MCF 10A (cell line): ENCODE measurements around the genes SMIM6 and H3-3B.

GRCh38 chr17:75518203-75518582, 1.9 kb downstream of the TSEN54 start:
- PRO-cap: no peak
- RRBS: no CpG with 5 or more reads among the region's 2 CpGs

GRCh38 chr17:75531253-75532054, 6.0 kb downstream of the LLGL2 start:
- PRO-cap: no peak
- RRBS: no CpG with 5 or more reads among the region's 19 CpGs

DNA sequence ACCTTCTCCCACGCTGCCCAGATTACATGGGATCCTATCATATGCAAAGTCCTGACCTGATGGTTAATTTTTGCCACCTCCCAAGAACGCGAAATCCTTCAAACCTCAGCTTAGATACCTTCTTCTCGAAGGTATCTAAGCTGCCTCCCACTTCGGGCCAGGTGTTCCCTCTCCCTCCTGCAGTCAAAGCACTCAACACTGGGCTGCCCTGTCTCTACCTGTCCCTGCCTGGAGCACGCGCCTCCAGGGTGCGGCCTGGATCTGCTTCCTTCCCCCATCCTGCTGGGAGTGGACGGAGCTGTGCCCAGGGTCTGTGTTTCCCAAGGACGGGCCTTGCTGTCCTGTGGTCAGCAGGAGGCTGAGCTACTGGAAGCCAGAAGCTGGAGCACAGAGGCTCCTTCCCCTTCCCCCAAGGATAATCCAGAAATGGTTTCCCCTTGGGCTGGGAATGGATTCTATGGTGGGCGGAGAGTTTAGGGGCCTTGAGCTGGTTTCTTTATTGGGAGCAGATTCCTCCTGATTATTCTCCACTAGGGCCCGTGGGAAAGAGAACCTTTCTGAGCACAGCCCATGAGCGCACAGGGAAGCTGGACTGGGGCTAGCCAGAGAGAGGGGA, 16.7 kb downstream of the LLGL2 start:
- PRO-cap: no peak
- RRBS: no CpG with 5 or more reads among the region's 13 CpGs

- PRO-cap: no peak
- RRBS: no CpG with 5 or more reads among the region's 32 CpGs
These were observed 30.2 kb downstream of the LLGL2 start for GRCh38 chr17:75555406-75556332.

DNA sequence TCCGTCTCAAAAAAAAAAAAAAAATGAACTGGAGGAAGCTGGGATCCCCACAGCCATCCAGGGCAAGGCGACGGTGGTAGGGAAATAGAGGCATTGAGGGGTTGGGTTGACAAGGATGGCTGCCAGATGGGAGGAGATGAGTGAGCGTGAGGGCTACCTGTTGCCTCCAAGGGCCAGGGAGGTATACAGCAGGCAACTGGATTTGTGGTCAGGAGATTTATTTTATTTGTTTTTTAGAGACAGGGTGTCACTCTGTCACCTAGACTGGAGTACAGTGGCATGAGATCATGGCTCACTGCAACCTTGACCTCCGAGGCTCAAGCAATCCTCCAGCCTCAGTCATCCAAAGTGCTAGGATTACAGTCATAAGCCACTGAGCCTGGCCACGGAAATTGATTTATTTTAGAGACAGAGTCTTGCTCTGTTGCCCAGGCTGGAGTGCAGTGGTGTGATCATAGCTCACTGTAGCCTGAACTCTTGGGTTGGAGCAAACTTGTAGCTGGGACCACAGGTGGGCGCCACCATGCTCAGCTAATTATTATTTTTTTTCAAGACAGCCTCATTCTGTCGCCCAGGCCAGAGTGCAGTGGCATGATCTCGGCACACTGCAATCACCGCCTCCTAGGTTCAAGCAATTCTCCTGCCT, 9.8 kb upstream of the MYO15B start:
- PRO-cap: no peak
- RRBS: no CpG with 5 or more reads among the region's 10 CpGs

DNA sequence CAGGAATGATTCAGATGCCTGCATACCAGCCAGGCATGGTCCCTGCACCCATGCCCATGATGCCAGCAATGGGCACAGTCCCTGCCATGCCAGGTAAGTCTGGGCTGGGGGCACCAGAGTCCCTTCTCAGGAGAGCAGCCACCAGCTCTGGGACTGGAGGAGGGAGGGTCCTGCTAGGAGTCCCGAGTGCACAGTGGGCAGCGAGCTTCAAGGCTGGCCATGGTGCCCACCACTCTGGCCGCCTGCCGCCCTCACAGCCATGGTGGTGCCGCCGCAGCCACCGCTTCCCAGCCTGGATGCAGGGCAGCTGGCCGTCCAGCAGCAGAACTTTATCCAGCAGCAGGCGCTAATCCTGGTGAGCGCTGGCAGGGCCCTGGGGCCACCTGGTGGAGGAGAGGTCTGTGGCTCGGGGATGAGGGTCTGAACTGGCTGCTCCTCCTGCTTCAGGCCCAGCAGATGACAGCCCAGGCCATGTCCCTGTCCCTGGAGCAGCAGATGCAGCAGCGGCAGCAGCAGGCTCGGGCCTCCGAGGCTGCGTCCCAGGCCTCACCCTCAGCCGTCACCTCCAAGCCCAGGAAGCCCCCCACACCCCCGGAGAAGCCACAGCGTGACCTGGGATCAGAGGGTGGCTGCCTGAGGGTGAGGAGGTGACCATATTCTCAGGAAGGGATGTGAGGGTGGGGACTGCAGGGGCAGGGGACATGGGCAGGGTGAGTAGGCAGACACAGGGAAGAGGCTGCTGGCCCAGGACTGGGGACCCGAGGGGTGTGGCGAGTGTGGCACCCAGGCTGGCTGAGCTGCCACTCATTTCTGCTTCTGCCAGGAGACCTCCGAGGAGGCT, 17.8 kb upstream of the SMIM5 start:
- PRO-cap: no peak
- RRBS: no CpG with 5 or more reads among the region's 21 CpGs

DNA sequence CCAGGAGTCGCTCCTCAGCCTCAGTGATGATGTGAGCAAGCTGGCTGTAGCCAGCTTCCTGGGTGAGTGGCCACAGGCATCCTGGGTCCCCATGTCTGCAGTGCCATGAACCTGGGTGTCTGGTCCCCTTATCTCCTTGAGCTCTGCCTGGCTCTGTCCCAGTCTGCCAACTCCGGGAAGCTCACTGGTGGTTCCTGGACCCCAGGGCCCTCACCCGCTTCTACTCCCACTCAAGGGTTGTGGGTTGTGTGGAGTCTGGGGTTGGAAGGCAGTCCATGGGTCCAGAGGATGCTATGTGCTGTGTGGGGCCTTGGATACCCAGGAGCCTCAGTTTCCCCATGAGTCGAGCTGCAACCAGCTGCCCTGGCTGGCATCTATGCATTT, 11.7 kb upstream of the SMIM5 start:
- PRO-cap: no peak
- RRBS: no CpG with 5 or more reads among the region's 4 CpGs

DNA sequence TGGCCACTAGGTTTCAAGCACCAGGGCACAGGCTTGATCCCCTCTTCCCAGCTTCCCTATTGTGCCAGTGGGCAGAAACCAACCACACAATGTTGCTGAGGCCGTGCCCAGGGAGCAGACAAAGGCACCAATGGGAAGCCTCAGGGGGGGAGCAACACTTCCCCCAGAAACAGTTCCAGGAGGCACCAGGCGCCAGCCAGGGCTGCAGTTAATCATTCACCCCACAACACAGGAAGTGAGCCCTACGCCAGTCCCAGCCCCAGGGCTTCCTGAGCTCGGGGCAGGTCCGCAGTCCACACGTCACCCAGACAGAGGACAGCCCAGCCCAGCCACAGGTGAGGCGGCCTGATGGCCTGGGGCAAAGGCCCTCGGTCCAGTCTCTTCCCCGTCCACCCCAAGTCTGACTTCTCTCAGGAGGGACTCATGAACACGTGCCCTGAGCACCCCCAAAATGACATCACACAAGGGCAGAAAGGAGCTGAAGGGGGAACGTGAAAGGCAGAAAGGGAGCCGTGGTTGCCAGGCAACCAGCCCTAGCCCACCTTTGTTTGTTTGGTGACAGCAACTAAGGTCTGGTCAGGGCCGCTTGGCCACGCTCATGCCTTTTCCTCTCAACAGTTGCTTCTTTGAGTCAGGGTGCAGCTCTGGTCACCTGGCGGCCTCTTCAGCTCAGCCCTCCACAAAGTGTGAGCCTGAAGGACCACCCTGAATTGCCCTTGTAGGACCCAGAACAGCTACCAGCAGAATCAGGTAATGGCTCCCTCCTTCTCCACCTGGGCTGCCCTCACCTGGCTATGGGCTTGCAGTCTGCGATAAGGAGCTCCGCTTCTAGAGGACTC, at the start of gene SMIM6:
SMIM6 (plus strand) TSS at position 215 of the 839 bp plus-strand sequence.
- PRO-cap: no peak
- RRBS: no CpG with 5 or more reads among the region's 17 CpGs

GRCh38 chr17:75682303-75682656, 15.1 kb downstream of the SAP30BP start:
- PRO-cap: no peak
- RRBS: no CpG with 5 or more reads among the region's 6 CpGs

GRCh38 chr17:75722023-75722636, 871 bp downstream of the ITGB4 start:
- PRO-cap: no peak
- RRBS: no CpG with 5 or more reads among the region's 8 CpGs

DNA sequence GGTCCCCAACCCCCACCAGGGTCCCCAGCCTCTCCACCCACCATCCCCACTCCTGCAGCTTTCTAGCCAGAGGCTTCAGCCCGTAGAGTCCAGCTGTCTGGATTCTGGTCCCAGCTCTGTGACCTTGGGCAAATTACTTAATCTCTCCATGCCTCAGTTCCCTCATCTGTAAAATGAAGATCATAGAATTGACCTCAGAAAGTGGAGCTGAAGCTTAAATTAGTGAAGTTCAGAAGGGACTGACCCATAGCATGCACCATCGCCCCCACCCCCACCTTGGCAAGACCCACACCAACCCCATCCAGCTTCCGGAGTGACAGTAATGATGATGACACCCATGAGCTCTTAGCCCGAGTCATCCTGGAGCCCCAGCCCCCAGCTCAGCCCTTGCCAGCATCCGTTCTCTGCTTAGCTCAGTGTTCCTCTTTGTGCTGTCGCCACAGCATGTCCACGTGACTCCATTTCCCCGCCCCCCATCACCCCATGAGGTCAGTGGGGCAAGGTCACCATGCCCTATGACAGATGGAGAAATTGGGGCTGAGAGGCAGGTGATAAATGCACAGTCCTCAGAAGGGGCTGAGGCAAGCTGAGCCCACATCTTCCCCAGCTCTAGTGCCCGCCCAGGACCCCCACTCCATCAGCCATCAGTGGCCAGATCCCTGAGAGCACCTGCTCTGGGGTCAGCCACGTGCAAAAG, 16.8 kb downstream of the ITGB4 start:
- PRO-cap: no peak
- RRBS: no CpG with 5 or more reads among the region's 10 CpGs

DNA sequence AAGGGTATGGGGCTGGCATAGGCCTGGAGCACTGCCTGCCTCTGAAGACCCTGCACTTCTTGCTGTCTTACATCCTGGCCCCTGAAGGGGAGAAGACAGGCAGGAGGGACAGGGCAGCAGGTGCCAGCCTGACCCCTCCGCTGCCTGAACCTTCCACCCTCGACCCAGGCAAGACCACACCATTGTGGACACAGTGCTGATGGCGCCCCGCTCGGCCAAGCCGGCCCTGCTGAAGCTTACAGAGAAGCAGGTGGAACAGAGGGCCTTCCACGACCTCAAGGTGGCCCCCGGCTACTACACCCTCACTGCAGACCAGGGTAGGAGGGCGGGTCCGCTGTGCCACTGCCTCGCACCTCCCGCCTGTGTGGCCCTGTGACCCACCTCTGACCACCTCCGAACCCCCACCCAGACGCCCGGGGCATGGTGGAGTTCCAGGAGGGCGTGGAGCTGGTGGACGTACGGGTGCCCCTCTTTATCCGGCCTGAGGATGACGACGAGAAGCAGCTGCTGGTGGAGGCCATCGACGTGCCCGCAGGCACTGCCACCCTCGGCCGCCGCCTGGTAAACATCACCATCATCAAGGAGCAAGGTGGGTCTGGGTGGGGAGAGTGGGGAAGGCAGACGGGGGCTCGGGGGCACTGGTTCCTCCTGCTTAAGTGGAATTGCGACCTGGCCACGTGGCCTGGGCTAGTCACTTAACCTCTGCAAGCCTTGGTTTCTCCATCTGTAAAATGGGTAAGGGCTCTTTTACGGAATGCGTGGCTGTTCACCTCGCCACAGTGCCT, 21.1 kb downstream of the ITGB4 start:
- PRO-cap: no peak
- RRBS: 91% methylated on average over 8 of the region's 34 CpGs

- PRO-cap: bidirectional peak, plus-strand start at chr17:75780140, minus-strand start at chr17:75779779
- RRBS: no CpG with 5 or more reads among the region's 37 CpGs
These were observed at the start of gene H3-3B for GRCh38 chr17:75779656-75780010. H3-3B (minus strand) TSS chr17:75779779.

GRCh38 chr17:75809799-75810250, 25.2 kb downstream of the UNK start:
- PRO-cap: no peak
- RRBS: 96% methylated on average over 8 of the region's 21 CpGs

- PRO-cap: no peak
- RRBS: 9% methylated on average over 6 of the region's 15 CpGs
These were observed 29.3 kb downstream of the UNC13D start for GRCh38 chr17:75814825-75815470.

DNA sequence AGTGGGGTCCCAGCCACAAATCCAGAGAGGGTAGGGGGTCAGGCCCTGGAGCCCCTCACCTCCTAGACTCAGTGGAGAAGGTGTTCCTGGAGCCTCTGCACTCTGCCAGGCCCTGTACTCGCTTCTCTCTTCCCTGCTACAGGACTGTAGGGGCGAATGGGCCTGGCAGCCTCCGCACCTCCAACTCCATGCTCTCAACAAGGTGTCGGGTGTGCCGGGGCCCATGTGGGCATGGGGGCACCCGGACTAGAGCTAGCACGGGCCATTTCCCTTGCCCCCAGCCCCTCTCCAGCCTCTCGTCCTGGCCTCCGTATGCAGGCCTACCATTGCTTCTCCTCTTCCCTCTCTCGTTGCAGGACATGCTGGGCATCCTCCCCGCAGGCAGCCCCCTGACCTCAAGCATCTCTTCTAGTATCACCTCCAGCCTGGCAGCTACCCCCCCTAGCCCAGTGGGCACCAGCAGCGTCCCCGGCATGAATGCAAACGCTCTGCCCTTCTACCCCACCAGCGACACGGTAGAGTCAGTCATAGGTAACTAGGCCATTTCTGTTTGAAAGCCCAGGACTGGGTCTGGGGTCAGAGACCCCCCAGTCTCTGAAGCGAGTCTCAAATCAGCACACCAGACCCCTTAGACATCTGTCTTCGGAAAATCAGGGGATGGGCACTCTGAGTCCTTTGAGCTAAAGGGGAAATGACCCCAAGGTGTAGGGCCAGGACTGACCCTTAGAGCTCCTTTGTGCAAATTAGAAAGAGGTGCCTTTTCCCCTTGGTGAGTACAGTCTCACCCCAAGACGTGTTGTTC, 25.7 kb downstream of the UNC13D start:
- PRO-cap: no peak
- RRBS: no CpG with 5 or more reads among the region's 19 CpGs

DNA sequence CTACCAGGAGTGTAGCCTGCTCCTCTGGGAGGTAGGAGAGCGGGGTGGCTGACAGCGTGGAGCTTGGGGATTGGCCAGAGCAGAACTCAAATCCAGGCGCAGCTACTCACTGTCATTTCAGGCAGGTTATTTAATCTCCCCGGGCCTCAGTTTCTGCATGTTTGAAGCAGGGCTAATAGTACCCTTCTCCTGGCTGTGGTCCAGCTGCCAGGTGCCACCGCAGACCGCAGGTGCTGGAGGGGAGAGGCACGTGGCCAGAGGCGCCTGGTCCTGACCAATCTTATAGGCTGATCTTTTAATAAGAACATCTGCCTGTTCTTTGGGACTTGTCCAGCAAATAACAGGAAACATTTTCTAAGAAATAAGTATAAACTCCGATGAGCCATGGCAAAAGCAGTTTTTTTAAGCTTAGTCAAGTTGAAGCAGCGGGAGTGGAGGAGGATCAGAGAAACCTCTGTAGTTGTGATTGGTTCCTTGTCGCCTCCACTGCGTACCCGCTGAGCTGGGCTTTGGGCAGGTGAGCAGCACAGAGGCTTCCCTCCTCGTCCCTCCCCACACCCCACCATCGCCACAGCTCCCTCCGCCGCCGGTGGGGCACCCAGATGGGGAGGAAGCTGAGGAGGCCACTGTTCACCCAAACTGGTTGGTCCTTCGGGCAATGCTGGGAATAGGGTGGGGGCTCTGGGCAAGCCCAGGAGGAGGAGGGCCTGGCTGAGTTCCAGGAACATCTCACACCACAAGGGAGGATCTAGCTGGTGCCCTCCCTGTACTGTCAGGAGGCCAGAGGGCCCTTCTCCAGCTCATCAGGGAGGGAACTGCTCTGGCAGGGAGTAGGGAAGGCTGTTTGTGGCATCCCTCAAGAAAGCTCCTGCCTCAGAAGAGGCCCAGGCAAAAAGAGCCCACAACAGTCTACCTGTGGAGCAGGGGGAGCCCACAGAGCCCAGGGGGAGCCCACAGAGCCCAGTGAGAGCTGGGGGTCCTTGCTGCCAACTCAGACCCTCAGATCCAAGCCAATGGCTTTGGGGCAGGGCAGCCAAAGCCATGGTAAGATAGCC, 5.1 kb upstream of the MRPL38 start:
- PRO-cap: no peak
- RRBS: no CpG with 5 or more reads among the region's 19 CpGs

DNA sequence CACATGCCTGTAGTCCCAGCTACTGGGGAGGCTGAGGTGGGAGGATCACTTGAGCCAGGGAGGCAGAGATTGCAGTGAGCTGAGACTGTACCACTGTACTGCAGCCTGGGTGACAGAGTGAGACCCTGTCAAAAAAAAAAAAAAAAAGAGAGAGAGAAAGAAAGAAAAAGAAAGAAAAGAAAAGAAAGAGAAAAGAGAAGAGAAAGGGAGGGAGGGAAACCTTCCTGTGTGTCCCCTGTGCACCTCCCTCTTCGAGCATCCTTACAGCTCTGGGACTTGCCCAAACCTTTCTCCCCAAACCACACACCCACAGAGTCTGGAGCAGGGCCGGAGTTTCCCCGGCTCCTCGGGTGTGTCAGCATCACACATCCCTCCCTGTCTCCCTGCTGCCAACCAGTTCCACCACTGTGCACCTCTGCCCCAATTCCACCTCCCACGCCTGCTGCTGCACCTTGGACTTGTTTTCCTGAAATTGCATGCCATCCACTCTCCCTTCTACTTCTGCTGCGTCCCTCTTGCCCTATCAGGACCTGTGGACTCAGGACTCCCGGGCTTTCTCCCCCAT, 4.0 kb upstream of the CDK3 start:
- PRO-cap: bidirectional peak, plus-strand start at position 309 of the sequence, minus-strand start at position 271 of the sequence
- RRBS: no CpG with 5 or more reads among the region's 7 CpGs

DNA sequence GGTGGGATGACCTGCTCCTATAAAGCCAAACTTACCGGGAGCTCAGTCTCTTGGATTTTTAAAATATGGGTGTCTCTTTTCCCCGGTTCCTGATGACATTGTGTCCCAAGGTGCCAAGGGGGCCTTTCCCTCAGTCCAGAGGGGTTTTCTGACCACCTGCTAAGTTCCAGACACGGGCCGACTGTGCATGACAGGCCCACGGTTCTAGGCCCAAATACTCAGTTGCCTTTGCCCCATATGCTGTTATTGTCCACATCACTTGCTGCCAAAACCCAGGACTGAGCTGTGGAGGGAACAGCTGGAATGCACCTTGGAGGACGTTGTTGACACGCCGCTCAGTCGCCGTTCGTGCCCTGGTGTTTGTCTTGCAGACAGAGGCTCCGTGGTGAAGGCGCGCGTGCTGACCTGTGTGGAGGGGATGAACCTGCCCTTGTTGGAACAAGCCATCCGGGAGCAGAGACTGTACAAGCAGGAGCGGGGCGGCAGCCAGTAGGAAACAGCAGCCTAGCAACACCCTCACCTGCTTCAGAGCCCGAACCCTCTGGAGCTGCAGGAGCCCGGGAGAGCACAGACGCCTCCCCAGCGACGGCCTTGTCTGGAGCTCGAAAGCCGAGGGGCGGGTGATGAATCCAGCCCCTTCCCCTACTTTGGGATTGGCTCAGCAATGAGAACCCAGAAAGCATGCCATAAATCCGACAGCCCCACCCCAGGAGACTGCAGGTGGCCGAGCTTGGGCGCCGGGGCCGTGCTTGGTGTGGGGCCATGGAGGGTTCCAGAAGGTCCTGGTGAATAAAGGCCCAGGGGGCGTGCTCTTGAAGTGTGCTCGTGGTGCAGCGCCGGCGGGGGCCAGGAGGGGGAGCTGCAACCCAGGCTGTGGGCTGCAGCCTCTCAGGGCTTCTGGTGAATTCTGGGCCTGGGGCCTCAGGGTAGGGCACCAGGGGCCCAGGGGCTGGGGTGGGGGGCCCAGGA, 601 bp upstream of the CDK3 start:
- PRO-cap: no peak
- RRBS: 44% methylated on average over 7 of the region's 36 CpGs

DNA sequence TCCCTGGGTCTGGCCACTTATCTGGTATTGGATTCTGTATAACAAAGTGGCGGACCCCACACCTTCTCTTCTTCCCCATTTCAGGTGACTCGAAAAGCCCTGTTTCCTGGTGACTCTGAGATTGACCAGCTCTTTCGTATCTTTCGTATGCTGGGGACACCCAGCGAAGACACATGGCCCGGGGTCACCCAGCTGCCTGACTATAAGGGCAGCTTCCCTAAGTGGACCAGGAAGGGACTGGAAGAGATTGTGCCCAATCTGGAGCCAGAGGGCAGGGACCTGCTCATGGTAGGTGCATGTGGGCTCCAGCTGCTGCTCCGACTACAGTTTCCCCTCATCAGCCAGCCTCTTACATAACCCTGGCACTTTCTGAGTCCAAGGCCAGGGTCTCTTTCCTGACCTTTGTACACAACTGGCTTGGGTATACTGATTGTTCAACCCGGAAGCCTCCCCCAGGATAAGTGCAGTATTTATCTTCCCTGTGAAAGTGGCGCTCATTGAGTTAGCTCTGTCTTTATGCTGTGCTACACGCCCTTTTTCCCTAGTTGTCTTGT, 2.5 kb downstream of the CDK3 start:
- PRO-cap: no peak
- RRBS: no CpG with 5 or more reads among the region's 10 CpGs